Epithelial cell of prostate (primary cell): ENCODE measurements around the gene PLEK.

DNA sequence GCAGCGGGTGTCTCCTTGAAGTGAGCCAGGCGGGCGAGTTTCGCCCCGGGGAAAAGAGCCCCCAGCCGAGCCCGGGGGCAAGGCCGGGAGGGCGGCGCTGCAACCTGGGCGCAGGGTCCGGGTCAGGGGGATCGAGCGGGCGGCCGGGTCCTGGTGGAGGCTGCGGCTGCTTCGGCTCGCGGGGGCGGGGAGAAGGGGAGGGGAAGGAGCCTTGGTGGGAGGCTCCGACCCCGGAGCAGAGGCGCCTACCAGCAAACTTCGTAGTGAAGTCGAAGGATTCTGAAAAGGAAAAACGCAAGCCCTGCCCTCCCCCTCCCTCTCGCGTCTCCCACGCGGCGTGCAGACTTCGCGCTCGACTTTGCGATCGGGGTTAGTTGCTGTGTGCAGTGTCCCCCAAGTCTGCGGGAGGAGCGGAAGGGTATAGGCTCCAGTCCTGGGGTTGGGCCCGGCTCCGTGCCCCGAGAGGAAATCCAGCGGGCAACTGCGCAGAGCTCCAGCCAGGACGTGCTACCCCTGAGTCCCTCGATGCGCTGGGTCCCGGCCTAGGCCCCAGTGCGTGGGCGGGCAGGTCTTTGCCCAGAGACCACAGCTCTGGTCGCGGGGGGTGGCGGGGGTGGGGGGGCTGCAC, 140.9 kb downstream of the MEIS1 start:
- RRBS = 3% methylated on average over 9 of the region's 53 CpGs

GRCh38 chr2:66582113-66582604, 147.2 kb downstream of the MEIS1 start:
- RRBS = no CpG with 5 or more reads among the region's 22 CpGs

DNA sequence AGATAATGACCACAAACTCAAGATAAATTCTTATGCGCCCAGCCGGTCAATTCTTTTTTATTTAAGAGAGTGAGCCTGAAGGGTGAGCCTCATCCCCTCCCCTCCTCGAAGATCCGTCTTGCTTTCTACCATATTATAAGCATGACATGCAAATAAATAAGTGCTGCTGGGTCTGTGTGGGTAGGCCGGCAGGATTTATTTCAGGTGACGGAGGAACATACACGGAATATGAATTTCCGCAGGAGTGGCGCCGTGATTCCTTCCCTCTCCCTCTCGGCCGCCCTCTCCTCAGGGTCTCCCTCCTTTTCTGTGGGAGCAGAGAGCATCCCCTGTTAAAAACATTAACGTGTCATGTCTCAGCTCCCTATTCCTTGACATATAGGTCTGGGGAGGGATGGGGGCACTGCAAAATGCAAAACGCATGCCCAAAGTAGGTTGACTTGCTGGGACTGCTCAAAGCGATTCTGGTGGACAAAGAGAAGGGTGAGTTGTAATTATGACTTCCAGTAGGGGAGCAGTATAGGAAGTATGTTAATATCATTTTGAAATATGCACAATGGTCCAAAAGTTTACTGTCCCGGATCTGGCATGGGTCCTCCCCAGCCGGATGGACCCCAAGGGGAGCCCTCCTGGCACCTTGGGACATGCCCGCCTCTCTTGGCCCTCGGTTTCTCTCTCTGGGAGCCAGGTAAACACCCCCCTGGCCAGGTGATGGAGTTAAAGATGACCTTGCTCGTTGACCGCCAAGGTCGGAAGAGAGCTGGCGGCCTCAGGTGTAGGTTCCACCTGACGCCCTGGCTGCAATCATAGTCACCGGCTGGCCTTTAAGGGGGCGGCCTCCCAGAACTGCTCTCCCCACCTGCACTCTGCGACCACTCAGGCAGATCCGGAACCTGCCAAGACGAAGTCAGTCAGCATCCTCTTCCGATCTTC, 147.9 kb downstream of the MEIS1 start:
- RRBS = 98% methylated on average over 4 of the region's 30 CpGs

- RRBS = no CpG with 5 or more reads among the region's 3 CpGs
Observed at GRCh38 chr2:66695381-66695672, 260.4 kb downstream of the MEIS1 start.

DNA sequence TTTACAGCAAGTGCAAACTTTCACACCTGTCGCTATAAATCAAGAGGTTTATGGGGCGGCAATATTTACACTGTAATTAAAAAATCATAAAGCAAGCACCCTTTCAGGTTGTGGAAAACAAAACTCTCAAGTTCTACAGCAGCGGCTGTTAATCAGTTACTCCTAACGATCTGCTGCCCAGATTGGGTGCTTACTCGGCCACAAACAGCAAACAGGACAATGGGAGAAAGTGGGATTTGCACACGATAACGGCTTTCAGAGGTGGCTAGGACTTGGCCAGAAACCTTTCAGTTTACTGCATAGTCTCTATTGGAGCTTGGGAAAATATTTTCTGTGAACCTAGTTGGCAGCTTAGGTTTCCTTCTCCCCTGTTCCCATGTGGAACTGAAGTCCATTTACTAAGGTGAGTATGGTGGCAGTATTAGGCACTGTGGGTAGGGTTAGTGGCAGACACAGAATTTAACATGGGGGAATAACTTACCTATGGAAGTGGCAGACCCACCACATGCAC, 359.3 kb upstream of the ETAA1 start:
- RRBS = no CpG with 5 or more reads among the region's 7 CpGs

- RRBS = no CpG with 5 or more reads among the region's 4 CpGs
Observed at GRCh38 chr2:67895178-67895613, 167.6 kb downstream of the C1D start.

DNA sequence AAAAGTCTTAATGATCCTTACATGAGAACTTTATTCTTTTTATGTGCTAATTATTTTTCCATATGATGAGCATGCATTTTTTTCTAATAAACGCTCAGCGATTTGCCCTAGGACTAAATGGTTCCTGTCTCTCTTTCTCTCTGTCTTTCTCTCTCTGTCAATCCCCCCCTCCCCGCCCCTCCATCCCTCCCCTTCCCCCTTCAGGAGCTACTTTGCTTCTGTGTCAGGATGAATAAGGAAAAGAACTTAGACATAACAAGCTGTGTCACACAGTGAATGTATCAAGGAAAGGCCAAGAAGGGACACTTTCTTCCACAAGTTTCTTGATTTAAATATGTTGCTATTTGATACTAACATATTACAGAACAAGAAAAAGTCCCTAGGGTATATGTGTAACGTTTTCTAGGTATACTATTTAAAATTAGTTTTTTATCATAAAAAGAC, 1.4 kb upstream of the PPP3R1 start:
- RRBS = no CpG with 5 or more reads among the region's 4 CpGs

- RRBS = 4% methylated on average over 2 of the region's 33 CpGs
Observed at GRCh38 chr2:68318512-68319301, 1.0 kb downstream of the CNRIP1 start.

GRCh38 chr2:68365062-68365694, at the start of gene PLEK:
TSS of gene PLEK (plus strand) at chr2:68365282.
- RRBS = no CpG with 5 or more reads among the region's 10 CpGs

- RRBS = no CpG with 5 or more reads among the region's 10 CpGs
Observed at GRCh38 chr2:68426724-68427684, 40.1 kb downstream of the FBXO48 start.

DNA sequence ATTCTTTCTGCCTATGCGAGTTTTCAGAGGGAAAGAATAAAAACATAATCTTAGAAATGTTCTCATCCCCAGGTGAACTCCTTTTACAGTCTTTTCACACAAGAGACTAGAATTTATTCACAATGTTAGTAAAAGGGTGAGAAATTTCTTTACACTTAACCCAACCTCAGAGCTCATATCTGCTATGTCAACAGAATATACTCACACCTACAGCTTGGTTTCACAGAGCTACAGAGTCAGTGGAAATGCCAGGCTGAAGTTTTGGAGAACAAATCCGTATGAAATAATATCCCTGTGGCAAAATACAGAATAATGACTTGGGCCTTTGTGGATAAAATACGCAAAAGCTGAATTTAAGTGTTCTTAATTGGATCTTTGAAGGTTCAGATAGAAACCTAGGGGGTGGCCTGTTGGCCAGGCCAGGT, 25.9 kb downstream of the FBXO48 start:
- RRBS = no CpG with 5 or more reads among the region's 3 CpGs

GRCh38 chr2:68739239-68739683, 4.7 kb downstream of the ARHGAP25 start:
- RRBS = no CpG with 5 or more reads among the region's 2 CpGs

- RRBS = no CpG with 5 or more reads among the region's 14 CpGs
Observed at GRCh38 chr2:68799565-68800164, 65.1 kb downstream of the ARHGAP25 start.

DNA sequence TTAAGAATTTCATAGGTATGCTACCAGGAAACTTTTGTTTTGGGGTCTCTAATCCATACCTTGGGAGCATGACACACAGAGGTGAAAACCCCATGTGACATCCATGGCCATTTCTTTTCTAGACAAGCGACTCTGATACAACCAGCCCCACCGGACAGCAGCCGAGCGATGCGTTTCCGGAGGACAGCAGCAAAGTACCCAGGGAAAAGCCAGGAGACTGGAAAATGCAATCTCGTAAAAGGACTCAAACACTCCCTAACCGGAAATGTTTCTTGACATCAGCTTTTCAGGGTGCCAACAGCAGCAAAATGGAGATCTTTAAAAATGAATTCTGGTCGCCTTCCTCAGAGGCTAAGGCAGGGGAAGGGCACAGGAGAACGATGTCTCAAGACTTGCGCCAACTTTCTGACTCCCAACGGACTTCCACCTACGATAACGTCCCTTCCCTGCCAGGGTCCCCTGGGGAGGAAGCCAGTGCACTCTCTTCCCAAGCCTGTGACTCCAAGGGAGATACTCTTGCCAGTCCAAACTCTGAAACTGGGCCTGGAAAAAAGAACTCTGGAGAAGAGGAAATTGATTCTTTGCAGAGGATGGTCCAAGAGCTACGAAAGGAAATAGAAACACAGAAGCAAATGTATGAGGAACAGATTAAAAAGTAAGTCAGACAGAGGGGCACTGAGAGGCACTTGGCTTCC, 48.8 kb downstream of the BMP10 start:
- RRBS = 95% methylated on average over 3 of the region's 15 CpGs

- RRBS = no CpG with 5 or more reads among the region's 2 CpGs
Observed at GRCh38 chr2:69152936-69153418, 140.0 kb downstream of the ANTXR1 start.

- RRBS = no CpG with 5 or more reads among the region's 3 CpGs
Observed at GRCh38 chr2:69190722-69191462, 177.9 kb downstream of the ANTXR1 start.

GRCh38 chr2:69271877-69272212, 115.2 kb downstream of the GFPT1 start:
- RRBS = no CpG with 5 or more reads among the region's 3 CpGs

DNA sequence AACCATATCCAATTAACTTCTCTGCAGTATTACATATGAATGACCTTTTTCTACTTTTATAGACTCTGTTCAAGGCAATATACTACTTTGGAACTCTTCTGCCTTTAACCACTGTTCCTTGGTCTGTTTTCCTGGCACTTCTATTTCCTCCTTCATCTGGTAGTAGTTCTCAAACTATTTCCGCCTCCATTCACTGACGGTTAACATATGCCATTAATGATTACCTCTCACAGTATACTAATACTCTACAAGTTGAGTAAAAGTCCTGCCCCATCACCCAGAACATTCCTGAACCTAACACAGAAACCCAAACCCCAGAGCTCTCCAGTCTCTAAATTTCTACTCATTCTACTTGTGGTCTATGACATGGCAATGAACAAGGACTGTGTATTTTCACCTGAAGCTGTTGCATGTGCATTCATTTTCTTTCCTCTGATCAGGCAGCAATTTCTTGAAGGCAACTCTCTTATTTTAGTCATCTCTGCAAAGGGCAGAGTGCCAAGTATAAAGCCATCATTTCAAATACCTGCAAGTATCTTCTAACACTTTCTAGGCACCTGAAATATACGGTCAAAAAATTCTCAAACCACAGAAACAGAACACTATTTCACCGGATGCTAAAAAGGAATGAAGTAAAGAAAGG, 4.4 kb downstream of the GFPT1 start:
- RRBS = no CpG with 5 or more reads among the region's 4 CpGs

DNA sequence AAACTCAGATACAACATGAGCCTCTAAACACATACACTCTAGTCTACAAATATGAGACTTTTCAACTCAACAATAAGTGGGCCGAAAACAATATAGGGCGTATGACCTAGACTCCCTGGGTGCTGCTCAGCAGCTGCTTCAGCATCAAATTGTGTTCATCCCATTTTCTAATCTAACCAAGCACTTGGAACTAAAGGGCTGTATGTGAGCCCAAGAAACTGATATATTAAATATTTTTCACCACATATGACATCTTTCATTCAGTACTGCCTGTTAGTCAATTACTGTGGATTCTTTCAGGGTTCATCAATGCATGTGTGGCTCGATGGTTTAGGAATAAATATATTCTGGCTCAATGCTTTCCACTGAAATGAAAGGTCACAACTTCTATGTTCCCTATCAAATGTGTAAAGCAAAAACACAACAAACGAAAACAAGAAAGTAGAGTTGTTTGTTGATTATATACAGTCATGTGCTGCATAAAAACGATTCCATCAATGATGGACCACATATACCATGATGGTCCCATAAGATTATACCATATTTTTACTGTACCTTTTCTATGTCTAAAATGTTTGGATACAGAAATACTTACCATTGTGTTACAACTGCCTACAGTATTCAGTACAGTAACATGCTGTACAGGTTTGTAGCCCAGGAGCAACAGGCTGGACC, 23.5 kb upstream of the NFU1 start:
- RRBS = no CpG with 5 or more reads among the region's 5 CpGs